Retinal pigment epithelial cell (primary cell): ENCODE measurements around the gene ROPN1L.

- RRBS, result no CpG with 5 or more reads among the region's 15 CpGs
These were observed 22.4 kb downstream of the MARCHF6 start for GRCh38 chr5:10375782-10376389.

DNA sequence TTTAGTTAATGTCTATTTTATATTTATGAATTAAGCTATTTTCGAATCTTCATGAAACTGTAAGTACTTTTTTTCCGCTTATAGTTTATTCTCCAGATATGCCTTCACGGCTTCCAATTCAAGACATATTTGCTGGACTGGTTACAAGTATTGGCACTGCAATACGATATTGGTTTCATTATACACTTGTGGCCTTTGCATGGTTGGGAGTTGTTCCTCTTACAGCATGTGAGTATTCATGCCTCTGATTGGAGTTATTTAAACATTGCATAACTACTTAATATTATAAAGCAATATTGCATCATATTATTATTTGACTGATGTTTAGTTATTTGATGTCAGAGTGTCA is 28.2 kb downstream of the MARCHF6 start:
- RRBS, result no CpG with 5 or more reads among the region's 4 CpGs

DNA sequence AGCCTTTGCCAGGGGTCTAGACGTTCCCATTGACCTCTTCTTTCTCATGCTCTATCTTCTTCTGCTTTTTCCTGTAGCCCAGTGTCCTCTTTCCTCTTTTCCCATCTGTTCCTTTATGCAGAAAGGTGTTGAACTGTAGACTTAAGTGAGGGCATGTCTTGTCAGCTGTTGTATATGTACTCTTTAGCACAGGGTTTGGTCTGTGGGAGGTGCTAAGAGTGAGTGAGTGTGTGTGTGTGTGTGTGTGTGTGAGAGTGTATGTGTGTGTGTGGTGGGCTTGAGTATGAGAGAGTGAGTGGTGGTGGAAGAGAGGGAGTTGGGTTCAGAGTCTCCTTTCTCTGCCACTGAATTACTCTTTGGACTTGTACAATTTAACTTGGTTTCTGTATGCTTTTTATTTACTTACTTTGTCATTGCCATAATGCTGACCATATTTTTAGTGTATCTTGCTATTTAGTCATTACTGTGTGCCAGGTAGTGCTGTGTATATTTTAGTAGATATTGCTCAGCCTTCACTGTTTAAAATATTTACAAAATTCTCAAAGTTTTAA is 10.2 kb upstream of the ROPN1L start:
- RRBS, result no CpG with 5 or more reads among the region's 1 CpG

- RRBS, result 2% methylated on average over 28 of the region's 86 CpGs
These were observed at the start of gene ROPN1L for GRCh38 chr5:10441619-10442489. ROPN1L (plus strand) TSS chr5:10441879.

DNA sequence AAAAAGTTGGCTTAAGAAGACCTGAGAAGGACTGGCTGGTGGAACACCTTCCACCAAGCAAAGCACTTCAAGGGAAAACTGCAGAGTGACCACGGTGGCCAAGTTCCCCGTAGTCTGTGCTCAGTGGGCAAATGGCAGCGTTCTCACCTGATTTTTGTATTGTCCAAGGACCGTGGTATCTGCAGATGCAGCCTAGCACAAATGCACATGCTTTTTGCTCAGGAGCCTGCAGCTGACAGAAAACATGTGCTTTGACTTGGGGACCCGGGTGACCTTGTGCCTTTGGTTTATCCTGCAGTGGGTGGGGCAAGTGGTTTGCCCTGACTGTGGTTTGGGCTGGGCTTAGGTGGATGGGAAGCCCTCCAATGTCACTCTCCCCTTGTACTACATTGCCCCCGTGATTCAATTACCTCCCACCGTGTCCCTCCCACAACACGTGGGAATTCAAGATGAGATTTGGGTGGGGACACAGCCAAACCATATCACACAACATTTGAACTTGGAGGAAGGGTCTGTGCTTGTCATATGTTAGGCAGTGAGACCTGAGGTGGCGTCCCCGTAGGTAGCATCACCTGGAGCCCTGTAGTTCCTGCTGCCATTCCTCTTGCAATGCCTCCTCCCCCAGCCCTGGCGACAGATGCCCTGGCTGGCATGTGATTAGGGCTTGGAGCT is 1.9 kb downstream of the ANKRD33B start:
- RRBS, result no CpG with 5 or more reads among the region's 11 CpGs

DNA sequence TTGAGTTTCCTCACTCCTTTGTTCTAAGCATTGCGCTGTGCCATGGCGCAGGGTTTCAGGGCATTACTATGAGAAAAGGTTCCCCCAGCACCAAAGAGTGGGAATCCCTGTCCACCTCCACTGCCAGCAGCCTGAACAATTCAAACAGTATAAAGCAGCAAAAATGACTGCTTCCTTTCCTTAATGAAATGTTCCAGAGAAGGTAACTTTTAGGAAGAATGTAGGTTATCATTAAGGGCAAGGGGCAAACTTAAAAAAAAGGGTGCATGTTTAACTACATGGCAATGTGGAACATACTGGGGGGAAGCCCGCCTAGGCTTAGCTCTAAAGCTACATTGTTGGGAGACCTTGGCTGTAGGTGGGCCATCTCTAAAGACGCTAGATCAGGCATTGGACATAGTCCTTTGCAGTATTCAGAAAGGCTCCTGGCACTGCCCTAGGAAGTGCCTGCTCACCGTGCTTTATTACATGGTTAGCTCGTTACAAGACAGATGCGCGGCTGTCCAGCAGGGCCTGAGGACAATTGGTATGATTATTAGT is 64.2 kb downstream of the DAP start:
- RRBS, result no CpG with 5 or more reads among the region's 8 CpGs

DNA sequence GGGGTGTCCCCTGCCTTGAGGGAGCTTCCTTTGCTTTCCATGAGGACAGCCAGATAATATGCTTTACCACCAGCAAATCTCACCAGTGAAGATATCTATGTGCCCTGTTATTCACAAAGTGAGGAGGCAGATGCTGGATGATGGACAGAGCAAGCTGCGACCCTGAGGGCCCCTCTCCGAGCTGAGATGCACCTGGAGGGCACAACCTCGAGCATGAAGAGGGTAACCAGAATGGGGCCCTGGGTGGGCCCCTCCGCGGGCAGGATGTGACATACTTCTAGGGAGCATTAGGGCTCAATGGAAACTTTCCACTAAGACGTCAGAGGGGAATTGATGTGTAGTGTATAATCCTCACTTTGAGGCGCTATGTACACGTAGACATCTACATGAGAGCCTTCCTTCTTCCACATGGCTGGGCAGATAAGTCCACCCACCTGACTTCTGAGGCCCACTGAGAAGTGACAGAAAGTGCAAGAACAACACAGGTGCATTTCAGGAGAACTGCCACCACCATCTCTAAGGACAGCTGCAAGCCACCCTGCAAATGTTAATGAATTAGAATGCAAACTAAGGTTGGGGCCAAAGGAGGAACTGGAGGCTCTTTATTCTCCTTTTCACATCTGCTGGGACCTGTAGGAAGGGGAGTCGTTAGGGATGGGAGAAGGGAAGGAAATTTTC is 61.1 kb downstream of the DAP start:
- RRBS, result no CpG with 5 or more reads among the region's 9 CpGs

GRCh38 chr5:10704907-10705412 is 56.1 kb downstream of the DAP start:
- RRBS, result no CpG with 5 or more reads among the region's 8 CpGs

DNA sequence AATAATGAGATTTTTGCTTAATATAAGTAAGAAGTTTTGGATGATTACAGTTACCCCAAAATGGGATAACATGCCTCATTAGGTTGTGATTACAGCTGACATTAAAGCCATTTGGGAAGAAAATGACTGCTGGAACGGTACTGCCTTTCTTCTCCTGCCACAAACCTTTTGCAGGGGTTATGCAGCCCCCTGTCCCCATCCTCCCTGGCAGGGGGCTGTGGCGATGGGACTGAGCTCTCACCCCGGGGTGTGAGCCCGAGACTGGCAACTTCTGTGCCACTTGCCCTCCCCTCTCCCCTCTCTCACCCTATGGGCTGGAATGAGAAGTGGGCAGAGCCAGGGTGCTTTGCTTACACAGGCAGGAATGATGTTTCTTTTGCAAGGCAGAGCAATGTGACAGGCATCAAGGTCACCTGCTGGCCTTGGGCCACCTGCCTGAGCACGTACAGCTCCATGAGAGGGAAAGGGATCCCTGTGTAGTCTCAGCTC is 252.6 kb upstream of the DAP start:
- RRBS, result no CpG with 5 or more reads among the region's 5 CpGs

GRCh38 chr5:11549283-11549546 is 355.0 kb downstream of the CTNND2 start:
- RRBS, result no CpG with 5 or more reads among the region's 2 CpGs

GRCh38 chr5:12524856-12525237 is 620.6 kb upstream of the CTNND2 start:
- RRBS, result no CpG with 5 or more reads among the region's 3 CpGs

DNA sequence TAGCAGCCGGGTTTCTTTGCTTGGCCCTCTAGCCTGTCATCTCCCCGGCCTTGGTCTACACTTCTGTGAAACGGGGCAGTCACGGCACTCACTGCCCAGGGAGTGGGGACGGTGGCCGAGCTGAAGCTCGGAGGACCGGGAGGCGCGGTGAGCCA is 1.1 kb downstream of the TRIO start:
- RRBS, result 0% methylated on average over 7 of the region's 10 CpGs

DNA sequence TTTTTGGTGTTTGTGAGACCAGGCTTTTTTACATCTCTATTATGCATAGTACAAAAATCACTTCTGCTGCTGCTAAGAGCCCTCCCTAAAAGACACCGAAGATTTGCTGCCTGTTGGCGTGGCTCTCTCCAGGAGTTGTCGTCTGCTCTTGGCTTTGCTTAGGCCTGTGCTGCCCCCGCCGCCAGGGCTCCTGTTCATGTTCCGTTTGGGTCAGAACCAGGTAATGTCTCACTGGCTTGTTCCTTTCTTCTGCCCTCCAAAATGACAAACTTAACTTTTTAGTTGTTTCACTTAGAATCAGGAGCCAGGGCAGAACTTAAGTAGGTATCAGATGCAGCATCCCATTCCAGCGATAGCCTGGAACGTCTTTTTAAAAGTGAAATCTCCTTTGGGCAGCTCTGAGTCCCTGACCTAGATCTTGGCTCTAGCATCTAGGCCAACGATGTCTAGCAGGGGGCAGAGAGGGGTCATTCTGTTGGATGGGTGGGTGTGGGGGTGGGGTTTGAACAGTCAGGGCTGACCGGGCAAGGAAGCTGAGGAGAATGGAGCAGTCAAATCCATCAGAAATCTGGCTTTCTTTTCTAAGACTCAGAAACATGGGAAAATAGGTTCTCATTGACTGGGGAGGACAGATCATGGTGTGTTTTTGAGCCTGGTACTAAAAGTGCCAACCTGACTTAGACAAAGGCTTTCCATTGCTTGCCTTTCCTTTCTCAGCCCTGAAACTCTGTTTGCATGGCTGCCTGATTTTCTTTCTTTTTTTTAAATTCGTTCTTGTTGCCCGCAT is 2.7 kb downstream of the TRIO start:
- RRBS, result no CpG with 5 or more reads among the region's 12 CpGs

DNA sequence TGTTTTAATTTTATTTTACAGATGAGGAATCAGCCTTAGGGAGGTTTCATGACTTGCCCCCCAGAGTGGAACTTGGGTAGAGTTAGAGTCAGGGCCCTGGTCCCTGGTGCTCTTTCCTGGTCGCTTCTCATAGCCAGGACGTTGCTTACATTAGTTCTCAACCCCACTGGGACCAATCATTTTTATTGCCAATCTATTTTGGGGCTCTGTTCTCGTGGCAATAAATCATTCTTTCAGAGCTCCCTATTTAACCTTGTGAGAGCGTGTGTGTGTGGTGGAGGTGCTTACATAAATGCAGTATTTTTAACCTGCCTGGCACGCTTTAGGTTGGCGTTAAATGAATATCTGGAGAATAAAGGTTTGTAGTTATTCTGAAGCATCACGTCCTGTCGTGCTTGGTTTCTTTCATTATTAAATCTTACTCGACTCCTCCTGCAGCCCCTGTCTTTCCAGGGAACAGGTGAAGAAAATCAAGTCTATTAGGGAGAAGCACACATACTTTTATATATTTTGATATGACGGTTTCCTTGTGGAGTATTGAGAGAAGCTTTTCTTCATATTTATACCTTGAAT is 4.1 kb downstream of the TRIO start:
- RRBS, result no CpG with 5 or more reads among the region's 10 CpGs

DNA sequence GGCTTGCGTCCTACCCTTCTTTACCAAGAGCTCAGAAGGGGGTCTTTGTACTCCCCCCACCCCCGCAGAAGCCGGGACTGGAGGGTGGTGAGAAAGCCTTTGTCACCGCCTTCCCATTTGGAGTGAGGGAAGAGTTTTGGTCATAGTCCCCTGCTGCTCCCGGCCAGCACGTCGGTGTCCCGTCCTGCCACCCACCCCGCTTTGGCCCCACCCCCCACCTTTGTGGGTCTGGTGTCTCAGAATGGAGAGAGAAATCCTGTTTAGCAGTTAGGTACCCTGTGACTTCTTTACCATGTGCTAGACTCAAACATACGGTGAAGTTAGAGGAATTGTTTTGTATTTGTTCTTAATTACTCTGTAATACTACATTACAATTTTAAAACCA is 35.8 kb downstream of the TRIO start:
- RRBS, result 21% methylated on average over 3 of the region's 10 CpGs

DNA sequence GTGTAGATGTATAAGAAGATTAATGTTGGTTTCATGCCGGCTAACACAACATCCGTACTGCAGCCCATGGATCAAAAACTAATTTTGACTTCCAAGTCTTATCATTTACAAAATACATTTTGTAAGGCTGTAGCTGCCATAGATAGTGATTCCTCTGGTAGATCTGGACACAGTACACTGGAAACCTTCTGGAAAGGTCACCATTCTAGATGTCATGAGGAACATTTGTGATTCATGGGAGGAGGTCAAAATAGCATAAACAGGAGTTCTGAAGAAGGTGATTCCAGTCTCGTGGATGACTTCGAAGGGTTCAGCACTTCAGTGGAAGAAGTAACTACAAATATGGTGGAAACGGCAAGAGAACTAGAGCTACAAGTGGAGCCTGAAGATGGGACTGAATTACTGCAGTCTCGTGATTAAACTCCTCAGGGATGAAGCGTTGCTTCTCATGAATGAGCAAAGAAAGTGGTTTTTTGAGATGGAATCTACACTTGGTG is 78.2 kb downstream of the TRIO start:
- RRBS, result no CpG with 5 or more reads among the region's 7 CpGs

DNA sequence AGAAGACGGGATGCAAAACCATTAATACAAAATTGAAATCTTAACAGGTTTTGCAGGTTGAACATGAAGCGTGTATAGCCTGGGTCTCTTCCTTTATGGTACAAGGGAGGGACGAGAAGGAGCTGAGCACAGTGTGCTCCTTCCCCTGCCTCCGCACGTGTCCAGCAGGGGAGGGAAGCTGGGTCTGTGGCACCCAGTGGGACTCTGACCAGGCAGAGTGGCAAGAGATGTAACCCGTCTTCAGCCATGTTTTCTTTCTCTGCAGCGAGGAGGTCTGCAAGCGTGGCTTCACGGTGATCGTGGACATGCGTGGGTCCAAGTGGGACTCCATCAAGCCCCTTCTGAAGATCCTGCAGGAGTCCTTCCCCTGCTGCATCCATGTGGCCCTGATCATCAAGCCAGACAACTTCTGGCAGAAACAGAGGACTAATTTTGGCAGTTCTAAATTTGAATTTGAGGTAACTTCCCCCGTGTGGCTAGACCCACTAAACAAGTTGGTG is 143.5 kb downstream of the TRIO start:
- RRBS, result no CpG with 5 or more reads among the region's 12 CpGs

DNA sequence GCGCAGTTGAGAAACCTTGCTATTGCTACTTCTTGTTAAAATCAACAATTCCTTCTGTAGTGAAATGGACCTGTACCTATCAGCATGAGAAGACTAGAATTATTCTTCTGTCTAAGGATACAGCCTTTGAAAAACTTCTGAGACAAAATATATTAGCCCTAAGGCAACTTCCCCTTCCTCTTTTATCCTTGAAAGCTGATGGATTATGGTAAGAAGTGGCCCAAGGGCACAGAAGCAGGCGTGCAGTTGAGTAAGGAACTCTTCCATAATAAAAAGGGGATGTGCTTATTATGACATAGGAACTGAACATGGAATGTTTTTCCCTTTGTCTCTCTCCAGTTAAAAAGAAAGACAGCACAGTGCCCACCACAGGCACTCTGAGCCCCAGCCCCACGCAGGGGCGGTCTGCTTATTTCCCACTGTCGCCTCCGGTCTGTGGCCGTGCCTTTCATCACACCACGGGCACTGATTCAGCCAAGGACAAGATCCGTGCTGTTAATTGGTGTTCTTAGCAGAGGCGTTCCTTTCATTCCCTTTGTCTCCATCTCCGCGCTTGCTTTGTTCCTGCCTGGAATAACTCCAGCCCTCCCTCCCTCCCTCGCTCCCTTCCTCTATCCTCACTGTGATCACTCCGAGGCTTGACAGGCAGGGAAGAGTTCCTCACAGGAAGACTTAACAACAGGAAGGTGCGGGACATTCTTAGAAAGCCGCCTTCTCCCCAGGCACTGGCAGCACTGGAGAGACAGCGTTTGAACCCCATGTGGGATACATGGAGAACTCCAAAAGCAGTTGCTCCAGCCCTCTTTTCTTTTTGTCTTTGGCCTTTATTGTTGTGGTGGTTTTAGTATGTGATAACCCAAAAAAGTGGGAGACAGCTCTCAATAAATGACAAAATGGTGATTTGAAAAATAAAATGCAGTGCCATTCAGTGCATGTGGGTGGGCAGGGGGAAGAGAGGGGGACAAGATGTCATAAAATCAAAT is 135.7 kb upstream of the OTULINL start:
- RRBS, result no CpG with 5 or more reads among the region's 17 CpGs

DNA sequence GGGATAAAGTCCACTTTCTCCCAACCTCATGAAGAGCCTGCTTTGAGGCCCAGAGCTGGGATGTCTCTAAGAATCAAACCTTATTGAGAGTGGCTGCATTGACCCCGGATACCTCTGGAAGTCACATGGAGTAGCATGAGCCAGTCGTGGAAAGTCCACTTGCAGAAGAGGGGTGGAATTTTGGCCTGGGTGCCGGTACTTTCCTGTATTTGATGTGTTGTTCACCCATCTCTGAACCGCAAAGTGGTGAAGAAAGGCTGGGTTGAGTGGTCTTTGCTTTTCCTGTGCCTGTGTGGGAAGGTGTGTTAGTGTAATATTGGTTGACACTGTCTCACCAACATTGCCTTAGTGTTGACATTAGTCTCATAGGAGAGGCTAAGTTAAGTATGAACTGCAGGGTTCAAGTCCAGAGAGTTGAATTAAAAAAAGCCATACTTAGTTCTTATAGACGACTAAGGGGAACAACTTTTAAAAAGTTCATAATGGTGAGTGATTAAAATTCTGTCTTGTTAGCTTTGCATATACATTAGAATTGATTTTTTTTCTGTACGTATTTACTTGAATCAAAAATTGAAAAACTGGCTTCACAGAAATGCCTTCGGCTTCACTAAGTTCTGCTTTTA is 3.8 kb downstream of the OTULIN start:
- RRBS, result 90% methylated on average over 2 of the region's 7 CpGs

GRCh38 chr5:14696038-14696781 is 31.7 kb downstream of the OTULIN start:
- RRBS, result no CpG with 5 or more reads among the region's 3 CpGs